Cerebral cortex (tissue), 2 donors: ENCODE results near the gene ACKR3.

- PRO-cap, 2 experiments = no peak in any of the 2 experiments
Measured at GRCh38 chr2:235660670-235661206, 166.9 kb downstream of the AGAP1 start.

DNA sequence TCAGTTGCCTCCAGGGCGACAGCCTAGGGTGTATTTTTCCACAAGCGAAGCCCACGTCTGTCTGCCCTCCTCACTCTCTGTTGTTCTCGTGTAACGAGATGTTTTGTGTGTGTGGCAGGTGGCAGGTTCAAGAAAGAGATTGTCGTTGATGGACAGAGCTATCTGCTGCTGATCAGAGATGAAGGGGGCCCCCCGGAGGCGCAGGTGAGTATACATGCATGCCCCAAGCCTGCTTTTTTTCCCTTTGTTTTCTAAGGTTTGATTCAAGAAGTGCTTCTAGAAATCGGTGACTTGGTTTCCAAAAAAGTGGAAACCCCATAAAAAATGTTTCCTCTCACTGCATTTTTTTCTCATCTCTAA is 247.0 kb downstream of the AGAP1 start:
- PRO-cap, 2 experiments = no peak in any of the 2 experiments

DNA sequence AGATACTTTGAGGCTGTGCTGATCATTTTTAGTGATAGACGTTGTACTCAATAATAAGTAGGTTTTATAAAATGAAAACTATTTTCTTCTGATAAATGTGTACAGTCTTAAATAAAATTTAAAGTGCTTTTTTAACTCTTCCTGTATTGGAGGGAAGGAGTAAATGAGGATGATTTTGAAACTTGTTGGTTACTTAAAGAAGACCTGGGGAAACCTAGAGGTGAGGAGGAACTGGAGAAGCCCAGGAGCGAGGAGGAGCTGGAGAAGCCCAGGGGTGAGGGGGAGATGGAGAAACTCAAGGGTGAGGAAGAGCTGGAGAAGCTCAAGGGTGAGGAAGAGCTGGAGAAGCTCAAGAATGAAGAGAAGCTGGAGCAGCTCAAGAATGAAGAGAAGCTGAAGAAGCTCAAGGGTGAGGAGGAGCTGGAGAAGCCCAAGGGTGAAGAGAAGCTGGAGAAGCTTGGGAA is 328.3 kb downstream of the AGAP1 start:
- PRO-cap, 2 experiments = no peak in any of the 2 experiments

GRCh38 chr2:236107711-236108010 is 60.5 kb downstream of the GBX2 start:
- PRO-cap, 2 experiments = no peak in any of the 2 experiments

GRCh38 chr2:236125138-236125654 is 43.0 kb downstream of the GBX2 start:
- PRO-cap, 2 experiments = no peak in any of the 2 experiments

DNA sequence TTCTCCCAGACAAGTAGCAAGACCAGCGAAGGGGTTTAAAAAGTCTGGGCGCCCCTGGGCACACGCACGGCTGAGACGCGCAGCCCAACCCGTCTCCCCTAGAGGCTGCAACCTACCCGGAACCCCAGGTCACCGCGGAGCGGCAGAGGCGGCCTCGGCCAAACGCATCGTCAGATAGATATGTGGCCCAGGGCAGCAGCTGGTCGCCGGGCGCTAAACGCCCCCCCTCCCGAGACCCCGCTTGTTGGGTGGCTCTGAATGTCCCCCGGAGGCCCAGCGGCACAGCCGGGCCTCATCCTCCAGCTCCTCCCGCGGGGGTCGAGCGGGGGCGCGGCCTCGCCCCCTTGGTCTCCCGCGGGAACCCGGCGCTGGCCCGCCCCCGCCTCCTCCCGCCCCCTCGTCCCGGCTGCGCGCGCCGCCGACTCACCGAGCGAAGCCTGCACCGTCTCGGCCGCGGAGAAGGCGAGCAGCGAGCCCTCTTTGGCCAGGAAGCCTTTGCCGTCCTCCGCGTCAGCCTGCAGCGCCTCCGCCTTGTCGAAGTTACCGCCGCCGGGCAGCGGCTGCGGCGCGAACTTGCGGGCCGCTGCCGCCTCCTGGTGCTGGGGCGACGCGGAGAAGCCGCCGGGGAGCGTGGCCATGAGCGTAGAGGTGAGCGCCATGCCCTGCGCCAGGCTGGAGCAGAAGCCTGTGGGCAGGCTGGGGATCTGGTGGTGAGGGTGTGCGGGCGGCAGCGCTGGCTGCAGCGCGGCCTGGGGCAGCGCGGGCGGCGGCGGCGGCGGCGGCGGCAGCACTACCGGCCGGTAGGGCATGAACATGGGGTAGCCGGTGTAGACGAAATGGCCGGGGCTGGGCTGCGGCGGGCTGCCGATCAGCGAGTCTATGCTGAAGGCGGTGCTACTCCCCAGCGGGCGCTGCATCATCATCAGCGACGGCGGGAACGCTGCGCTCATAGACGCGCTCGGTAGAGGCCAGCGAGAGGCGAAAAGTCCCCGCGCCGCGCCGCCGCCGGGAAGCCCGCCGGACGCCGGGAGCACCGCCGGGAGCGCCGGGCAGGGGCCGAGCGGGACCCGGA is 828 bp downstream of the GBX2 start:
- PRO-cap, 2 experiments = no peak in any of the 2 experiments

GRCh38 chr2:236177929-236178436 is 9.8 kb upstream of the GBX2 start:
- PRO-cap, 2 experiments = no peak in any of the 2 experiments

GRCh38 chr2:236261622-236261950 is 2.6 kb downstream of the ASB18 start:
- PRO-cap, 2 experiments = no peak in any of the 2 experiments

- PRO-cap, 2 experiments = peak in 1 of 2 experiments; most common plus-strand start chr2:236569825 (in 1); most common minus-strand start chr2:236569613 (in 1)
Measured at GRCh38 chr2:236569293-236570382, at the start of gene ACKR3. ACKR3 (plus strand) TSS chr2:236569825.

DNA sequence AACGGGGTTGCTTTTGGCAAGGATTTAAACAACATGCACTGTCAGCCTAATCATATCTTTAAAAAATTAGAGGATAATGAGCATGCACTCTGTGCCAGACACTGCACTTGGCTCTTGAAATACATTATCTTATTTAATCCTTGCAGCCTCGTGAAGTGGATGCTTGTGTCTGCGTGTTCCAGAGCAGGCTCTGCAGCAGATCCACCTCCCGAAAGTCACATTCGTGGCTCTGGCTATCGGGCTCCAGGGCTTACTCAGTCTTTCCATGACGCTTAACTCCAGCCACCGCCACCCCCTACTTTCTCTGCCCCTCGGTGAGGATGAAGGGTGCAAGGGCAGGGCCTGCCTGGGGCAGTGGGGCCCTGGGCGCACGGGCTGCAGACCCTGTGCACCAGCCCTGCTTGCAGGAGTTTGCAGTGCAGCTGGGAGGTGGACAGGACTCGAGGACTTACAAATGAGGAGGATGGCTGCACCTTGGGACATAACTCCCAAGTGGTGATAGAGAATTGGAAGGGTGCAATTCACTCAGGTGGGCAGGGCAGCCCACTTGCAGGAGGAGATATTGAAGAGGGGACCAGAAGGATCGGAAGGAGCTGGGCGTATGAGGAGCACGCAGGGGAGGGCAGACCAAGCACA is 61.8 kb downstream of the ACKR3 start:
- PRO-cap, 2 experiments = no peak in any of the 2 experiments

DNA sequence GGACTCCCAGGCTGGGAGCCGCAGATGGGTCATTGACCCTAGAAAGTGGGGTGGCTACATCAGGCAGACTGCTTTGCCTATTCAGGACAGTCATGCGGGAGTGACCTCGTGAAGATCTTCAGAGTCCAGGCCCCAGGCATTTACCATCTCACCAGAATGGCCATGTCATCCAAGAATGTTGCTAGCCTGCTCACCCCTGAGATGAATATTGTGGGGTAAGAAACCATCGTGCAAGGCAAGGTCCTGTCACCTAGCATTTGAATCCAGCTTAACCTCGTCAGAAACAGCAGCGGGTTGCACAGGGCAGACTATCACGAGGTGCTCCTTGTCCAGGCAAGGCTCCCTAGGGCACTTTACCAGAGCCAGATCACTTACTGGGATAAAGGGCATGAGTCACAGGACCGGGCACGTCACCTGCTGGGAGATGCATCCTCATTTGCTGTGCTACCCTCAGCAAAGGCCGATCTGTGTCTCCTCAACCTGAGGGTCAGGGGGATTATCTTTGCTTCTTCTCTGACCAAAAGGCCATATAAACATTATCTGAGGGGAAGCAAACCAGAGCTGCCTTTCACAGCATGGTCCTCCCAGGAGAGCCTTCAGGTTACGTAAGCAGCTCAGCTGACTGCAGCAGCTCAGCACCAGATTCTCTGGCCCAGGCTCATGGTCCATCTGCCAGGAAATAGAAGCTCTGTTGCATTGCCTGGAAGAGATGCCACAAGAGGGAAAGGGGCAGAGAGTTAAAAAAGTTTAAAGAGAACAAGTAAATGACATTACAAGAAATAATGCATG is 162.4 kb downstream of the ACKR3 start:
- PRO-cap, 2 experiments = no peak in any of the 2 experiments

DNA sequence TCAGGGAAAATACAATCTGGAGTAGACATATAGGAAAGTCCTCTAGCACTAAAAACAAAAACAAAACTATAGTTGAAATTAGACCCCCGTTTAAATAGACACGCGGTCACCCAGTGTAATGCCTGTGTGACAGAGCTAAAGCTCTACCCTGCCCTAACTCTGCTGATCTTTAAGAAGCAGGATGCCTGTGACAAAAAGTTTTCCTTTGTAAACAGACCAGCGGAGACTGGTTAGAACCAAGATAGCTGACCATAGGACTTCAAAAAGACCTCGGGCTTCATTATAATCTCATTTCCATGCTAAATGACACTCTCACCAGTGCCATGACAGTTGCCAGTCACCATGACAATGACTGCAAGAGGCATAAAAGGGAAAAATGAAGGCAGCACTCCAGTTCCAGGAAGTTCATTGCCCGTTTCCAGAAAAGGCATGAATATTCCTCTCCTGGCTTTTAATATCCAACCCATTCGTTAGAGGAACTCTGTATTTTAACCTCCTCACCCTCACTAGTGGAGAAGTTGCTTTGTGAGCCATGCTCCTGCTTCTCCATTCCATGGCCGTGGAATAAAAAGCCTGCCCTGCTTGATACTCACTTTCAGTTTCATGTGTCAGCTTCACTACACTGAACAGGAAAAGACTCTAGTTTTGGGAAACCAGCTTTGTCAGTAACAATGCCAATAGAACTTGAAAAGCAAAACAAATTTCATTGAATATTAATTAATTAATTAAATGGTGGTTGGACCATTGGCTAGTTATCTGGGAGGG is 157.1 kb upstream of the COPS8 start:
- PRO-cap, 2 experiments = no peak in any of the 2 experiments

DNA sequence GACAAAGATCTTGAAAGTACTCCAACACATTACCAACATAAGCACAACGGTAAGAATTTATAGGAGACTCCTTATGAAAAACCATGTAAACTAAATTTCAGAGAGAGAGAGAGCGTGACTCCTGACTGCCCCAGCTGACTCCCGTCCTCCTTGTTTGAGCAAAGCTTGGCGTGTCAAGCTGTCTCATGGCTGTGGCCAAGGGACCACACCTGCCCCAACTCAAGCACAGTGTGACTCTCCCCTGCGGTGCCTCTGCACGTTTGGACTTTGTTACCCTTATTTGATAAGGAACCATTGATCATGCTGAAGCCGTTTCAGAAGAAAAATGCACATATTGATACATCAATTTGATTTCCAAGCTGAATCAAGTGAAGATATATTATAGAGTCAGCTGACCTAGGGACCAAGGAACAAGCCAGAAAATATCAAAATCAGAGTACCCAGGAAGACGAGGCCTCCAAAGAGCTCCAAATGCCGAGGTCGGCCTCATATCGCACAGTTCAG is 124.8 kb downstream of the COL6A3 start:
- PRO-cap, 2 experiments = no peak in any of the 2 experiments

DNA sequence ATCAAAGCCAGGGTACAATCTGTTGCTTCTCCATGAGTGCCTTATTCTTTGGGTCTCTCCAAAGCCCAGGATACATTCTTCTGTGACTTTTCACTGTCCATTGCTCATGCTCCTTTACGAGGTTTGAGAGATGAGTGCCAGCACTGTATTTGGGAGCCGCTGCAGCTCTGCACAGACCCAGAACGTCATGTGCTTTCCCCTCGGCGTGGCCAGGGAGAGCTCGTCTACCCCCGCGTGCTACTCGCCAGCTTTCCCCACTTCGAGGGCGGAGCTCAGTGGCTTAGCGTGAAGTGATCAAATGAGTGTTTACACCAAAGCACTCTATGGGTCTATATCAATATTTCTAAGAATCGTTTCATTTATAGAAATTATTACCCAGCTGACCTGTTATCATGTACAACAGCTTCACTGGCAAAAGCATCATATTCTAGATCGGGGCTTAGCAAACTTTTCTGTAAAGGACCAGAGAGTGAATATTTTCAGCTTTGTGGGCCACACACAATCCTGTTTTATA is 123.6 kb downstream of the COL6A3 start:
- PRO-cap, 2 experiments = no peak in any of the 2 experiments

- PRO-cap, 2 experiments = no peak in any of the 2 experiments
Measured at GRCh38 chr2:237315125-237315936, 98.6 kb downstream of the COL6A3 start.

- PRO-cap, 2 experiments = no peak in any of the 2 experiments
Measured at GRCh38 chr2:237325954-237326814, 87.8 kb downstream of the COL6A3 start.

DNA sequence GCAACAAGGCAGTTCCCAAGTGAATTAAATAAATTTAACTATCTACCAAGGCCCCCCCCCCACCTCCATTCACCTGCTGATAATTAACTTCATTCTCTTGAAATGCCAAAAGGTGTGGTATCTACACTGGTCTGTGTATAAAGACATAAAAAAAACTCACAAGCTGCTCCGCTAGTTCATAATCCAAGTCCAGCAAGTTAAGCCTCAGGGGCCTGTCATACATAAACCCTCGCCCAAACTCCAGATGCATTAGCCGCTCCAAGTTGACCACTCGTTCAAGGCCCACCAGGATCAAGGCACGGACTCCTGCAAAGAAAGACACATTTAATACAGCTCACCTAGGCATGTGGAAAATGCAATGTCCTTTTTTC is 50.9 kb downstream of the COL6A3 start:
- PRO-cap, 2 experiments = no peak in any of the 2 experiments

DNA sequence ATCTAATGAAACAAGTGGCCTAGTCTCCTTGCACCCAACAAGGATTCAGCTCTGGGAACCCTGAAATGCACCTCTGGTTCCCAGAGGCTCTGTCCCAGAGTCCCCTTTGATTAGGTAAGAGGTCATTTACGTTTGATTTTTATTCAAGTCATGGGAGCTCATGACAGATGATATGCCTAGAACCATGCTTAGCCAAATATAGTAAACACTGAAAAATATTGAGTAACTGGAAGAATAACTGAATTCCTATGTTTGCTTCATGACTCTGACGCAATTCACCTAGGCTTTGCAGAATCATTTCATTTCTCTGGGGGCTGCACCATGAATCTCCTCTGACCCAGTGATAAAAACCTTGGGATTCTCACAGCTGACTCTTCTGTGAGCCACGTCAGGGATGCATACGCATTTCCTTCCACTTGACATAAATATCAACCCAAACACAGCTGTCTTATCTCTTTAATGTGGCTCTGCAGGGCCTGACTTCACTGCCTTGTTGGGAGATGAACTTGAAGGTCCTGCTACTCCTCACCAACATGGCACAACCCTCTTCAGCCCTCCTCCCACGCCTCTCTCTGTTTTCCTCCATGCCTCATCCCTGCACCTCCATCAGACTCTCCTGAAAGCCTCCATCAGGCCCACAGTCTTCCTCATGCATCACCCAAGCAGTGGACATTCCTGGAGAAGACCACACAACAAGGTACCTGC is 30.0 kb downstream of the COL6A3 start:
- PRO-cap, 2 experiments = no peak in any of the 2 experiments

DNA sequence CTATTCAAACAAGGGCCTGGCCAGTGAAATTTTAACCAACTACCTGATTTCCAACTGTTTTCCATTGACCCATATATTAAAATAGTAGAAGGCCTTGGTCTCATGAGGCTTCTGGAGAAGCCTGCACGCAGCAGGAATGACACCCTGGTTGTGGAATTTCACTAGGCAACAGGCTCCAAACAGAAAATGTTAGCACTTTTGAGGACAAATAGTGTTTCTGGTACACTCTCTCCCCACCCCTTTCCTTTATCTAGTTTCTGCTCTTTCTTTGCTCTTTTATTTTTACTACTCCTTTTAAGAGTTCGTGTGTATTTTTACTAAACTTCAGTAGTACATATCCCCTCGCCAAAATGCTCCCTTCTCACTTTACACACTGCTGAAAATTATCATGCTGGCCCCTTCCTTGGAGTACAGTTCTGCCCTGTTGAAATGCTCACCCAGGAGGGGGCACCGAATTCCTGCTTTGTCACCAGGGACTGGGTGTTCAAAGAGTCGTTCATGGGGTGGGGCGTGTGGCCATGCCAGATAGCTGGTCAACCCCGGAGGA is 22.0 kb upstream of the COL6A3 start:
- PRO-cap, 2 experiments = no peak in any of the 2 experiments

- PRO-cap, 2 experiments = no peak in any of the 2 experiments
Measured at GRCh38 chr2:237455884-237456619, 31.0 kb upstream of the MLPH start.